Adrenal gland (tissue), 7 donors: Measurements from ENCODE around the gene PIEZO2.

- PRO-cap, 3 experiments = no peak in any of the 3 experiments
- RAMPAGE, long total RNA, 4 experiments = no peak in any of the 4 experiments
- RRBS = no CpG with 5 or more reads among the region's 6 CpGs
These were observed 40.3 kb upstream of the TXNDC2 start for GRCh38 chr18:9845492-9845907.

GRCh38 chr18:9870341-9871107 is 15.2 kb upstream of the TXNDC2 start:
- PRO-cap, 3 experiments = no peak in any of the 3 experiments
- RAMPAGE, long total RNA, 4 experiments = no peak in any of the 4 experiments
- RRBS = no CpG with 5 or more reads among the region's 4 CpGs

GRCh38 chr18:9876808-9877791 is 8.7 kb upstream of the TXNDC2 start:
- PRO-cap, 3 experiments = peak in 3 of 3 experiments; most common plus-strand start chr18:9877563 (in 2); most common minus-strand start chr18:9877050 (in 1)
- RAMPAGE, long total RNA, 4 experiments = no peak in any of the 4 experiments
- RRBS = no CpG with 5 or more reads among the region's 10 CpGs

GRCh38 chr18:9927445-9928398 is 13.9 kb downstream of the VAPA start:
- PRO-cap, 3 experiments = no peak in any of the 3 experiments
- RAMPAGE, long total RNA, 4 experiments = no peak in any of the 4 experiments
- RRBS = no CpG with 5 or more reads among the region's 3 CpGs

GRCh38 chr18:9936330-9937217 is 22.8 kb downstream of the VAPA start:
- PRO-cap, 3 experiments = peak in 3 of 3 experiments; most common plus-strand start chr18:9936861 (in 3)
- RAMPAGE, long total RNA, 4 experiments = no peak in any of the 4 experiments
- RRBS = no CpG with 5 or more reads among the region's 8 CpGs

DNA sequence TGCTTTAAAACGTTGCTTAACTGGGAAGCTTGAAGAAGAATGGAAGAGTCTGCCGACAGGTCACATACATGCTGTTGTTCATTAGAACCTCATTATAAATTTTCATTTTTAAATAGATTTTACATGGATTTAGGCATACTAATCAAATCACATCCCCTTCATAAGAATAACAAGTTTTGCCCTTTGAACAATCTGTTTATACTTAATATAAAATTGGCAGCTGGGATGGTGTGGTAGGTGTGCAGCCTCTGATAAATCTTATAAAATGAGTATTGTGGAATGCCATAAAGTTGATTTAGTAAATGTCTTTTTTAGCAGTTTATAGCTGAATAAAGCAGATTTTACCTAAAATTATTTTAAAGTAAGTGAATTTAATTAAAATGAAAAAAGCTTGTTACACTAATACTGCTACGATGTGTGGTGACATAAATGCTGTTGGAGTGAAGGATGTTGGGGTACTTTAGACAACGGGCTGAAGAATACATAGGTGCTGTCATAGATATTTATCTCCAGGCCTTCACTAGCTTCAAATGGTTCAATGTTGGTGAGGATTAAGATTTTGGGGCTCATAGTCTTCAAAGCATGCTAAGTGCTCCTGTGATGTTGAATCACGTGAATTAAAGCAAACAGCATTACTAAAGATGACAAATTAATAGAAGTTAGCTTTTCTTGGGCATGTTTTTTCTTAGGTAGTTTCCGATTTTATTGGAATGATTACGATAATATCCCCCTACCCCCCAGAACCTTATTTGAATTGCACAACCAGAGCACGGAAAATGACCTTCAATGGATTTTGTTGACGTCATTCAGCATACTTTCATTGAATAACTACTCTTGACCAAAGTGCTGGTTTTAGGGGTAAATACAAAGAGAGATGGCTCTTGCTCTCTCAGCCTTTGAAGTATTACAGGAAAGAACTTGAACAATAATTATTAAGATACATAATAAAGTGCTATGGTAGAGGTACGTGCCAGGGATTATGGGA is 35.7 kb downstream of the VAPA start:
- PRO-cap, 3 experiments = peak in 1 of 3 experiments; most common plus-strand start position 855 of the sequence (in 1)
- RAMPAGE, long total RNA, 4 experiments = no peak in any of the 4 experiments
- RRBS = no CpG with 5 or more reads among the region's 10 CpGs

DNA sequence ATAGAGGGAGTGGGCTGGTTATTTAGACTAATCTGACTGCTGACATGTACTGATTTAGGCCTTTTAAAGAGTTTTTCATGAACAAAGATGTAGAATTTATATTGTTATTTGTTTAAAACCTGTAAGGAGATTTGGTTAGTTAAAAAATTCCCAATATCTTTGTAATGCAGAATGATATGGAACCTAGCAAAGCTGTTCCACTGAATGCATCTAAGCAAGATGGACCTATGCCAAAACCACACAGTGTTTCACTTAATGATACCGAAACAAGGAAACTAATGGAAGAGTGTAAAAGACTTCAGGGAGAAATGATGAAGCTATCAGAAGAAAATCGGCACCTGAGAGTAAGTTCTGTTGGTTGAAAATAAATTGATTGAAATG is 36.4 kb downstream of the VAPA start:
- PRO-cap, 3 experiments = no peak in any of the 3 experiments
- RAMPAGE, long total RNA, 4 experiments = no peak in any of the 4 experiments
- RRBS = no CpG with 5 or more reads among the region's 2 CpGs

- PRO-cap, 3 experiments = no peak in any of the 3 experiments
- RAMPAGE, long total RNA, 4 experiments = no peak in any of the 4 experiments
- RRBS = no CpG with 5 or more reads among the region's 16 CpGs
These were observed 146.4 kb downstream of the VAPA start for GRCh38 chr18:10060013-10060758.

GRCh38 chr18:10068137-10068704 is 154.4 kb downstream of the VAPA start:
- PRO-cap, 3 experiments = no peak in any of the 3 experiments
- RAMPAGE, long total RNA, 4 experiments = no peak in any of the 4 experiments
- RRBS = no CpG with 5 or more reads among the region's 7 CpGs

DNA sequence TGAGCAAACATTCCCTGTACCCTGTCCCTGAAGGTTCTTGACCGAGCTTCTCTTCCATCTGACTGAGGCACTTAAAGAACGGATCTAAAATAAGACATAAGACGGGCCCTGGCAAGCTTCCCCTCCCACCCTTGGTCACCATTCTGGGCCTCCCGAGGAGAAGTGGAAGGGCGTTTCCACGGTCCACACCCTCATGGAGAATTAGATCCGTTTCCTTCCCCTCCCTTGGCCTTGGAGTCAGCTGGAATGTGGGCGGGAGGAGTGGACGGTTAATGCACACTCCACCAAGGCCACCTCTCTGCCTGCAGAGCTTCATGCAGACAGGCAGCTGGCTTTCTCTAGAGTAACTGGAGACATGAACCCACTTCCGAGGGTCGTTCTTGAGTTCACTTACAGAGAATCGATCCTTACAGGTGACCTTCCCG is 257.3 kb upstream of the APCDD1 start:
- PRO-cap, 3 experiments = no peak in any of the 3 experiments
- RAMPAGE, long total RNA, 4 experiments = no peak in any of the 4 experiments
- RRBS = no CpG with 5 or more reads among the region's 13 CpGs

DNA sequence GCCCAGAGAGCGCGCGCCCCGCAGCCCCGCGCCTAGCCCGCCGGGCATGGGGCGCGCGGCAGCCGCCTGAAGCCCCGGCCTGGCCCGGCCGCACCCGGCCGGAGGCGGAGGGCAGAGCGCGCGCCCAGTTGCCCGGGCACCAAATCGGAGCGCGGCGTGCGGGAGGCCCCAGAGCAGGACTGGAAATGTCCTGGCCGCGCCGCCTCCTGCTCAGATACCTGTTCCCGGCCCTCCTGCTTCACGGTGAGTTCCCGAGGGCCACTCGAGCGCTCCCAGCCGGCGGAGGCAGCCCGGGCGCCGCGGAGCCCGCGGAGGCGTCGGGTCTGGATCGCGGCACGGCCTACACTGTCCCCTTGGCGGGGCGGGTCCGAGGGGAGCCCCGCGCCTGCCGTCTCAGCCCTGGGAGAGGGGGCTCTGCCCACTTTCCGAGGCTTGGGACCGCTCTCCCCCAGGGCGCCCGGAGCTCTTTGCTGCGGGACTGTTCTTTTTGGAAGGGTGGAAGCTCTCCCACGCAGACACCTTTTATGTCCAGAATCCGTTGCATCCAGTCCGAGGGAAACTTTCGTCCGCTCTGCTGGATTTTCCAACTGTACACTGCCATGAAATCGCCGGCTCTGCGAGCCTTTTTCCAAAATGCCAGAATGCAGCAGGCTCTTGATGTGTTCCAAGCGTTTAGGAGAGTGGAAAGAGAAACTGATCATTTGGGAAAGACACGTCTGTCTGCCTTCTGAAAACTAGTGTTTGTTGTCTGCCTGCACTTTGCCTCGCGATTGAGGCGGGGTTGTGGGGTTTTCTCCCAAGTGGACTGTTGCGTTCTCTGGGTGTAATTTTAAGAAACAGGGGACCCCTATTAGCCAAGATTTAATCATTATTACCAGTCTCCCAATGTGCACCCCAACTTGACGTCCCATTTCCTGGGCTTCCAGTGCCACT is 628 bp downstream of the APCDD1 start:
- PRO-cap, 3 experiments = peak in 3 of 3 experiments; most common plus-strand start position 341 of the sequence (in 1); most common minus-strand start position 339 of the sequence (in 3)
- RAMPAGE, long total RNA, 4 experiments = start-site peak on the minus strand in 3 of 4 experiments, centred at positions 323 to 337 of the sequence, 15 to 21 reads per replicate
- RRBS = 2% methylated on average over 23 of the region's 74 CpGs

DNA sequence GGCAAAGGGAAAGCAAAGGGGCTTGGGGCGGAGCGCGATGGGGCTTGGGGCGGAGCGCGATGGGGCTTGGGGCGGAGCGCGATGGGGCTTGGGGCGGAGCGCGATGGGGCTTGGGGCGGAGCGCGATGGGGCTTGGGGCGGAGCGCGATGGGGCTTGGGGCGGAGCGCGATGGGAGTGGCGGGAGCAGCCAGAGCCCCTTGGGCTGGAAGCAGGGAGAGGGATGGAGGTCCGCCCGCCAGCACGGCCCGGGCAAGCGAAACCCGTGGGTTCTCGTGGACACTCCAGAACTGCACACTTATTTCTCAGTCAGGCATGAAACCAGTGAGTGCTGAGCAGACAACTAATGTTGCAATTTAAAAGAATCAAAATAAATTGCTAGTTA is 81.7 kb downstream of the NAPG start:
- PRO-cap, 3 experiments = no peak in any of the 3 experiments
- RAMPAGE, long total RNA, 4 experiments = no peak in any of the 4 experiments
- RRBS = no CpG with 5 or more reads among the region's 29 CpGs

GRCh38 chr18:10715640-10716110 is 189.8 kb downstream of the NAPG start:
- PRO-cap, 3 experiments = no peak in any of the 3 experiments
- RAMPAGE, long total RNA, 4 experiments = no peak in any of the 4 experiments
- RRBS = no CpG with 5 or more reads among the region's 7 CpGs

- PRO-cap, 3 experiments = peak in 3 of 3 experiments; most common plus-strand start chr18:11149685 (in 1); most common minus-strand start chr18:11149569 (in 3)
- RAMPAGE, long total RNA, 4 experiments = no peak in any of the 4 experiments
- RRBS = 2% methylated on average over 37 of the region's 68 CpGs
These were observed at the start of gene PIEZO2 for GRCh38 chr18:11149309-11149928. TSS of gene PIEZO2 (minus strand) at chr18:11149569.

DNA sequence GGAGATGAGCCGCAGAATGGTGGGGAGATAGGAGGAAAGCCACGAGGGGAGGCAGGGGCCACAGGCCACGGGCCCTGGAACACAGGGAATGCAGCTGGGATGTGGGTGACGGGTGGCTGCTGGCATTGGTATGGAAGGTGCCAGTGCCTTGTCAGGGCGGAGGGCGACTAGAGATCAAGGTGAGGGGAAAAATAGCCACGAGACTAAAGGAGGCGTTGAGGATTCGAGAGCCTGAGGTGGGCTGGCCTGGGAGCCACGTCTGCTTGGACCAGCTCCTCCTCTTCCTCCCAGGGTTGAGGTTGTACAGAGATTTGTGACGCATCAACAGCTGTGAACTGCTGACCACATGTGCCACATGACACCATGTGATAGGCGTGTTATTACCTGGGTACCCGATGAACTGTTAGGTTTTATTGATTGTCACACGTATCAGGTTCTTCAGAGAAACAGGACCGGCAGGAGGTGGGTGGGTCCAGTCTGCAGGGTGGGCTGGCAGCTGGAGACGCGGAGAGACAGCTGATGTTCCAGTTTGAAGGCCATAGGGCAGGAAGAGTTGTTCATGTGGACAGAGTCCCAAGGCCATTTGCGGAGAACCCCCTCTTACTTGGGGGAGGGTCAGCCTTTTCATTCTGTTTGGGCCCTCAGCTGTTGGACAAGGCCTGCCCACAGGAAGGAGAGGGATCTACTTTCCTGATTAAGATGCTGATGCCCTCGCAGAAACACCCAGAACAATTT is 10.0 kb downstream of the IMPA2 start:
- PRO-cap, 3 experiments = no peak in any of the 3 experiments
- RAMPAGE, long total RNA, 4 experiments = no peak in any of the 4 experiments
- RRBS = no CpG with 5 or more reads among the region's 19 CpGs

DNA sequence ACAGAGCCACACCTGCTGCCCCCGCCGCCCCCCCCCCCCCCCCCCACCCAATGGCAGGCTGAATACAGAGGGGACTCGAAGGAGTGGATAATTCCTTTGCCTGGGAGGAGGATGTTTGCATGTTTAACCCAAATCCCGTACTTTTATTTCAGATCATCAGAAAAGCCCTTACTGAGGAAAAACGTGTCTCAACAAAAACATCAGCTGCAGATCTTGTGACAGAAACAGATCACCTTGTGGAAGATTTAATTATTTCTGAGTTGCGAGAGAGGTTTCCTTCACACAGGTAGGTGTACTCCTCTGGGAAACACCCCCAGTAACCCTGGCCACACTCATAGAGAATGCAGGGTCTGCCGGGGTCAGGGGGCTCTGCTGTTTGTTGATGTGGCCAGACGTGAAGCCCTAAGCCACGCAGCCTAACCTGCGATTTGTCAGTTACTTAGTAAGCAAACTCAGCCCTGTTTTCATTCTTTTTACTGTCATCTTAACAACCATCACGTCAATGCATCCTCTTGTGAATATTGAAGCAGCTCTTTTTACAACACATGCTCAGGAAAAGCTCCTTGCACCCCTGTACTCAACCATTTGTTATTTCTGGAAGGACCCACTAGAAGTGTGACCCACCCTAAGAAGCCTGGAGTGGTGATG is 17.7 kb downstream of the IMPA2 start:
- PRO-cap, 3 experiments = no peak in any of the 3 experiments
- RAMPAGE, long total RNA, 4 experiments = no peak in any of the 4 experiments
- RRBS = no CpG with 5 or more reads among the region's 11 CpGs

DNA sequence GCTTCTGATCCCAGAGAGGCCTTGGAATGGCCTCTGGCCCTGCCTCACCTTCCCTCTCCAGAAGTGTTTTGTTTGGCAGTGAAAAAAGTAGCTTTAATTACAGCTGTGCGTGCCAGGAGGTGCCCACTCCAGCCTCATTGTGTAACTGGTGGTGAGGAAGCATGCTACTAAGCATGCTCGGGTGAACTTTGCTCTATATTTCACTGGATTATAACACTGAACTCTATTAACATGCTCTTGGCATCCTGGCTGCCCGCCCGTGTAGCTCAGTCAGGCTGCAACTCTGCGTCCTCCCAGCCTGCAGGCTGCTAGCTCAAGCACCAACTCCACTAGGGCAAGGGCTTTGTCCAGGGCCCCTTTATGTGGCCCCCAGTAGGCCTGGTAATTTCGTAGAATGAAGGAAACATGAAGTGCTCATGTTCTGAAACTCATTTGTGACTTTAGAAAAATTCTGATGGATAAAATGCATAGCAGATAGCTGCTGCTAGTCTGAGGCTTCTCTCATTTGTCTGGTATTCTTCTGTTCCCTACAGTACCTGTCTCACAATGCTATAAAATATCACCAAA is 34.4 kb downstream of the IMPA2 start:
- PRO-cap, 3 experiments = no peak in any of the 3 experiments
- RAMPAGE, long total RNA, 4 experiments = no peak in any of the 4 experiments
- RRBS = no CpG with 5 or more reads among the region's 6 CpGs

GRCh38 chr18:12038607-12039579 is 54.8 kb upstream of the ANKRD62 start:
- PRO-cap, 3 experiments = peak in 1 of 3 experiments; most common minus-strand start chr18:12039084 (in 1)
- RAMPAGE, long total RNA, 4 experiments = no peak in any of the 4 experiments
- RRBS = 8% methylated on average over 32 of the region's 75 CpGs

GRCh38 chr18:12056063-12056577 is 37.5 kb upstream of the ANKRD62 start:
- PRO-cap, 3 experiments = no peak in any of the 3 experiments
- RAMPAGE, long total RNA, 4 experiments = no peak in any of the 4 experiments
- RRBS = no CpG with 5 or more reads among the region's 9 CpGs

DNA sequence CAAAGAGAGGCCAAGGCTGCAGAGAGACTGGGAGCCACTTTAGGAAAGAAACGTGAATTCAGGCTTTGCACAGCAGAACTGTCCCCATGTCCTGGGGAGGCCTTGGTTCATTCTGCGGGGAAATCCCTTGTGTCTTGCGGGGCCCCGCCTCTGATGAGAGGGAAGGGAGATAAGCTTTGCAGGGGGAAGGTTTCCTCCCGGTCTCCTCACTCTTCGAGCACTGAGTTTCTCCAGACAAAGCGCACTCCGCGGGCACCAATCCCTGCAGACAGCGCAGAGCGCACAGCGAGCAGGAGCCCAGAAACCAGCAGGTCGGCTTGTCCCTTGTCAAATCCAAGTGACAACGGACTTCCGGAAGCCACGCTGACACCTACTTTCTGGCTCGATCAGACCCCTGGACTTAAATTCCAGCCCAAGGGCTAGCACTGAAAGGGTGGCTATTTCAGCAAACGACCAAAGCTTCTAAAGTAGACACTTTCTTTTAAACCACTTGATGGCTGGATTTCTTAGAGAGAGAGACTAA is 1.8 kb upstream of the TUBB6 start:
- PRO-cap, 3 experiments = no peak in any of the 3 experiments
- RAMPAGE, long total RNA, 4 experiments = no peak in any of the 4 experiments
- RRBS = 100% methylated on average over 2 of the region's 18 CpGs